Choroid plexus epithelial cell (primary cell): ENCODE measurements around the gene USP24.

DNA sequence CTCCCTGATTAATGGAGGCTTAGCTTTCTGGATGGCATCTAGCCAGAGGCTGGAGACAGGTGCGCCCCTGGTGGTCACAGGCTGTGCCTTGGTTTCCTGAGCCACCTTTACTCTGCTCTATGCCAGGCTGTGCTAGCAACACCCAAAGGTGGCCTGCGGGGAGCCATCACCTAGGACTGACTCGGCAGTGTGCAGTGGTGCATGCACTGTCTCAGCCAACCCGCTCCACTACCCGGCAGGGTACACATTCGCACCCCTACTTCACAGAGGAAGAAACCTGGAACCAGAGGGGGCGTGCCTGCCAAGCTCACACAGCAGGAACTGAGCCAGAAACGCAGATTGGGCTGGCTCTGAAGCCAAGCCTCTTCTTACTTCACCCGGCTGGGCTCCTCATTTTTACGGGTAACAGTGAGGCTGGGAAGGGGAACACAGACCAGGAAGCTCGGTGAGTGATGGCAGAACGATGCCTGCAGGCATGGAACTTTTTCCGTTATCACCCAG lies 24.8 kb downstream of the PCSK9 start:
- RRBS: no CpG with 5 or more reads among the region's 13 CpGs

- RRBS: no CpG with 5 or more reads among the region's 4 CpGs
Measured at GRCh38 chr1:55152743-55153632, 62.2 kb downstream of the USP24 start.

GRCh38 chr1:55179633-55180123 lies 35.5 kb downstream of the USP24 start:
- RRBS: no CpG with 5 or more reads among the region's 2 CpGs

GRCh38 chr1:55195962-55196495 lies 19.1 kb downstream of the USP24 start:
- RRBS: no CpG with 5 or more reads among the region's 3 CpGs

DNA sequence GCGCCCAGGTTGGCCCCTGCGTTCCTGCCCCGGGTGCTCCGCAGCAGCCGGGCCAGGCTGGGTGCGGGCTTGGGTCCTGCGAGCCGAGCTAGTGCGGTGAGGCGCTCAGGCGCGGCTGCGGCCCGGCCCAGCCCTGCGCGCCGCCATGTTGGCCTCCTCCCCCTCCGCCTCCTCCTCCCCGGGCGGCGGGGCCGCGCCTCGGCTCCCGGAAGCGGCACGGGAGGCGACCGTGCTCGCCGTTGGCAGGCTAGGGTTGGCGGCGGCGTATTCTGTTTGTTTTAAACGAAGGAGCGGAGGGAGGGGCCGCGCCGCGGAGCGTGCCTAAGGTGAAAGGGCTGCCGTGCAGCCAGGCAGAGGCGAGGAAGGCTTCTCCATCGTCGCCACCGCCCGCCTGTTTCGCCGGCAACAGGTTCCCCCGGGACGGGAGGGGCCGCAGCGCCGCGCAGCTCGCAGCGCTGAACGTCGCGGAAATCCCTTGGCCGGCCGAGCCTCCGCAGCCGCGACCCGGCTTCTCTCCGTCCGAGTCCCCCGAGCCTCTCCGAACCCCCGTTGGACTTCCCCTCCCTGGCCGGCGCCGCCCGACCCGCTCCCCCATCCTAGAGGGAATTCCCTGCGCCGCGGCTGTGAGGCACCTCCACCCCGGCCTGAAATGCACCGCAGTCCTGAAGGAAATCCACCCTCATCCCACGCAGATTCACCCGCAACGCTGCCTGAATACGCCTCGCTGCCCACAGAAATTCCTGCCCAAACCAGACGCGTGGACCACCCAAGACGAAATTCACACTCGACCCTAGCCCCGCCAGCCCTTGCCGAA lies at the start of gene USP24:
Gene USP24 (minus strand): TSS at position 158 of the 814 bp plus-strand sequence.
- RRBS: 2% methylated on average over 44 of the region's 92 CpGs

DNA sequence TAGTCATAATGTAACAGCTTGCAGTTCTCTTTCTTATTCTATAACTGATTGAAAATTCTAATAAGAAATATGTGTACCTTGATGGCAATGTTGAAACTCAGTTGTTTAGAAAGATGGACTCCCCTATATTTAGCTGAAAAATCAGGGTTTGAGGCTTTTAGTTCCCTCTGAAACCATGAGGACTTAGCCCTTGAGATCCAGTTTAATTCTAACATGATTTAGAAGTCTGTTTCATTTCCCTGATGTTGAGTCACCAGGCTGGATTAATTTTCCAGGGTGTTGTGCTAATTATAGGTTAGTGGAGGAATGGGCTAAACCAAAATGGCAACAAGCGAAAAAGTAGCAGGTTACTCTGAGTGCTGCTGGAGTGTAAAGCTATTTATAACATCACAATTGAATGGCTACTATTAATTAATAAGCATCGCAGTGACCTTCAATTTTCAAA lies 15.4 kb upstream of the USP24 start:
- RRBS: no CpG with 5 or more reads among the region's 2 CpGs

DNA sequence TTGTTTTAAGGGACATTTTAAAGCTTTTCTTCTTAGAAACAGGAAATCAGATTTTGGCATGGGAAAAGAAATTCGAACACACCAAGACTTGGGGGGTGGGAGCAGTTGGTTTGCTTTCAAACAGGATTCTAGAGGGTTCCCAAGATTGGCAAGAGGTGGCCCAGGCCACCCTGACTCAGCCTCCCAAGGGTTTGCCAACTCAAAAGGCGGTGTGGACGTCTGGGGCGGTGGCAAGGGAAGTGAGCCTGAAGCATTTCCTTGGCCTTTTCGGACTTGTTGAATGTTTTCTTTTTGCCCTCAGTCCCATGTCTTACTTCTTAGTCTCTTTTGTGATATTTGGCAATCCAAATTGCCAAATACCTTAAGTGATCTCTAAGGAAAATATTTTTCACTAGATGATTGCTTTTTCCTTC lies 374.4 kb upstream of the USP24 start:
- RRBS: no CpG with 5 or more reads among the region's 5 CpGs

DNA sequence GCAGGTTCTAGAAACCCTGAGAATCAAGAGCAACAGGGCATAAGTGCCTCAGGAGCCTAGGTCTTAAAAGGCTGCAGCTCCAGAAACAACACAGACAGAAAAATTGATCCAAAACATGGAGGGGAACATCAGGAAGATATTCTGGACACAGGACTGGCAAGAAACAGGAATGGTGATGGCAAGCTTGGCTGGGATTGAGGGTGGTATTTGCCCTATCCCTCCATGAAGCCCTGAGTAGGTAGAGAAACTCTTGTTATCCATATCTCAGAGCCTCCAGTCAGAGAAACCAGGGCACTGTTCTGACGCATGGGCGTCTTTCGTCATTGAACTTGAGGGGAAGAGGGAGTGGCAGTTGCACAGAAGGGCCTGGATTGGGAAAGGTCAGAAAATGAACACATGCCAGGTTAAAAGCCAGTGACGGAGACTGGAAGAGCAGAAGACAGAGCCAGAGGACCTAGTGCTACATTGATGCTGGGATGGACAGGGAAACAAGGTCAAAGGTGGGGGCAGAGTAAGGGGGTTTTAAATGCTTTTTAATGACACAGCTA lies 516.8 kb downstream of the PLPP3 start:
- RRBS: no CpG with 5 or more reads among the region's 4 CpGs

GRCh38 chr1:56133903-56134170 lies 445.5 kb downstream of the PLPP3 start:
- RRBS: no CpG with 5 or more reads among the region's 4 CpGs

DNA sequence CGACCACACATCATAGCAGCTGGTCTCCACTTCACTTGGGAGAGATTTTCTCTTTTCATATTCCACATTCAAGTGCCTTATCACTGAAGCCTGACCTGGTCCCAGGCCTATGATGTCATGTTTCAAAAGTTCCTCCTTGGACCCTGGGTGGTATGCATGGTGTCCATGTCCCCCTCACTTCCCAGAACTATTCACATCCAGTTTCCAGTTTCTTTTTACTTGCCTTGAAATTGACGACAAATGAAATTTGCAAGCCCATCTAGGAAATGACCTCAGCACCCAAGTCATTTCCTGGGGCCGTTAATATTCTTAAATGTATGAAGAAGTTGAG lies 221.5 kb downstream of the PLPP3 start:
- RRBS: no CpG with 5 or more reads among the region's 3 CpGs

GRCh38 chr1:56446314-56447439 lies 132.7 kb downstream of the PLPP3 start:
- RRBS: no CpG with 5 or more reads among the region's 9 CpGs

- RRBS: no CpG with 5 or more reads among the region's 11 CpGs
Measured at GRCh38 chr1:56448755-56449535, 130.4 kb downstream of the PLPP3 start.

DNA sequence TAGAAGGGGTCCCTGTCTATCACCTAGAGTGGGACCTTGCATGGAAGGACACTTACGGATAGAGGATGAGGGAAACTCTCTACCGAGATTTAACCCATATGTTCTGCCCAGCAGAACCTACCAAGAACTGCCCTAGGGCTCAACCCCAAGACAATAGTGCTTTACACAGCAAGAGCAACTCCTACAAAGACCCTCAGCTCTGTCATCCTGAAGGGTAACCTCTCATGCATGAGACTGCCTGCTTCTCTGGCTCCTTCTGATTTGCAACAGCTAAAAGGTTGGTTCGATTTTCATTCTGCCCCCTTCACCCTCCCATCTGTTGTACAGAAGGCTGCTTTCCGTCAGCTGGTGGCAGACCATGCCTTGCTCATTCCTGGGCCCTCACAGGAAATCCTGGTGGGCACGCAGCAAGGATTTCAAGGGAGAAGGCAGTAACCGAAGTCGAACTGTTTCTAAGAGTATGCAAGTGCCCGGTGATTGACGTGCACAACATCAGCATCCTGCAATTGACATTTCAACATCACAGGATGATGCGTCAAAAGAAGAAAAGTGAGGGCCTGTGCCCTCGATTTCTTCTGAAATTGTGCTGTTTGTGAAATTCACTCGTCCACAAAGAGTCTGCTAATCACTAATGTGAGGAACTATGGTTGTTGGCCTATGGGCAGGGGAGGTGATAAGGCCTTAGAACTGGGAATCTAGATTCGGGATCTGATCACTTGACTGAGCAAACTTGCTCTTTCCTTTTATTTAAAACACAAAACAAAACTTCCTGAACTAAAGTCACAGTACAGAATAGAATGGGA lies 83.9 kb downstream of the PLPP3 start:
- RRBS: no CpG with 5 or more reads among the region's 13 CpGs

DNA sequence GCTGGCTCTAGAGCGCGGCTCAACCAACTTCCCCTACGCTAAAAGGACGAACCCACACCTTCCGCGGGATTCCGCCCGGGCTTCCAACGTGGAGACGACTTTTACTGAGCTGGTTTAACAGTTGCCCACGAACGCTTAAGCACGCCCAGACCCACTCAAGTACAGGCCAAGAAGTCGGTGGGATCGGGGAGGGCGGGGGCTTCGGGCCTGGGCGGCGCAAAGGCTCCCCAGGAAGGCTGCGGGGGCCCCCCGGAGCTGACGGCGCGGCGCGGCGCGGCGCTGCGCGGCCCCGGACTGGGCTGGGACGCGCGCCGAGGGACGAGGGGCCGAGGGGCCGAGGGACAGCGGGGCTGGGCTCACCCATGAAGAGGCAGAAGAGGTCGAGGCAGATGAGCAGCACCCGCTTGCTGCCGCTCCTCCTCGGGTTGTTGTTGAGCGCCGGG lies 824 bp downstream of the PLPP3 start:
- RRBS: 2% methylated on average over 12 of the region's 46 CpGs

DNA sequence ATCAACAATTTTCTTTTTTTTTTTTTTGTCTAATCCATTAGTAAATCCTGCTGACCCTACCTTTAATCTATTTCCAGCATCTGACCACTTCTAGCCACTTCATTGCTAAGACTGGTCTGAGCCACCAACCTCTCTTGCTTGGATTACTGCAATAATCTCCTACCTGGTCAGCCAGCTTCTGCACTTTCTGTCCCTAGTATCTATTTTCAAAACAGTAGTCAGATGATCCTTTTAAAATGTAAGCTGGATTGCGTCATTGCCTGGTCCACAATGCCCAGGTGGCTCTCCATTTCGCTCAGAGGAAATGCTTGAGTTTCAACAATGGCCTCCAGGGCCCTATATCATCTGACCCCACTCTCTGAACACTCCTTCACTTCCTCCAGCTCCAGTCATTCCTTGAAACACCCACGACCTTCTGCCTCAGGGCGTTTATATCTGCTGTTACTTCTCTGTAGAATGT lies 2.3 kb downstream of the FYB2 start:
- RRBS: no CpG with 5 or more reads among the region's 4 CpGs

- RRBS: no CpG with 5 or more reads among the region's 2 CpGs
Measured at GRCh38 chr1:56920568-56920931, 45.3 kb downstream of the C8B start.

DNA sequence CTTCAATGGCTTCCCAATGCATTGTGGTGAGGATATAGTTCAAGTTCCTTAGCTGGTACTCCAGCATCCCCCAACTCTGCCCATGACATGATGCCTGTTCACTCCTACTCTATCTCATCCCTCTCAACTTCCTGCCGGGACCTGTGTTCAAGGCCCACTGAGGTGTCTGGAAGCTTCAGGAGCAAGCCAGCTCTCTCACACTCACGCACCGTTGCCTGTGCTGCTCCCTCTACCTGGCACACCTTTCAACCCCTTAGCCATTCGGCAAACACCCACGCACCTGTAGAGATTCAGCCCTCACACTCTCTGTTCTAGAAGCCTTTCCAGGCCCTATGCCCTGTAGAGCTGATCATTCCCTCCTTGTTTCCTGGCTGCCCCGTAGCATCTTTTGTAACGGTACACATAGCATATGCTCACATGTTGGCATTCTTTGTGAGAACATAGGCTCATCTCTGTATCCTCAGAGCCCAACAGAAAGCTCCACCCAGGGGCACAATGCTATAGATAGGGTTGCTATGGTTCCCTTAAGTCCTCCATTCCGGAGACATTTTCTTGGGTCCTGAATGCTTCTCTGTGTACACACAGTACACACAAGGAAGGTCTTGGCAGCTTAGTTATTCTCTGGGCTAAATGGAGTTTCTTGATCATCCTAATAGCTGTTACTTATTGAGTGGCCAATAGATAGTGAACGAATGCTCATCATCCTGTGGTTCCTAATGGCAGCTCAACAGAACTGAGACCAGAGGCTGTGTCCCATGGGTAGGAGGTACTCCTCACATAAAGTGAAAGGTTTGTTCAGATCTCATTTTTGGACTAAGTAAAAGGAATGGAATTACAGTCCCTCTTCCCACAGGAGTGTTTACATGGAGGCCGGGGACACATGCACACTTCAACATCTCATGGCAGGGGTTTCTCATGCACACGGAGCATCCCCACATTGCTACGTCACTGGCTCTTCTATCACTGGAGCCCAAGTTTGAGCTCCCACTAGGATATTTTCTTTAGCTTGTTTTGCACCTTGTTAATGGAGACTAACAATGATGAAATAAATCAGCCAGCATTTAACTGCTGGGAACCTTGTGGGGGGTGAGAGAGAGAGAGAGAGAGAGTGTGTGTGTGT lies 1.2 kb downstream of the C8B start:
- RRBS: no CpG with 5 or more reads among the region's 12 CpGs

- RRBS: no CpG with 5 or more reads among the region's 2 CpGs
Measured at GRCh38 chr1:57307343-57307542, 116.6 kb downstream of the DAB1 start.

GRCh38 chr1:57421965-57423024 lies 1.6 kb downstream of the DAB1 start:
- RRBS: 2% methylated on average over 24 of the region's 66 CpGs

DNA sequence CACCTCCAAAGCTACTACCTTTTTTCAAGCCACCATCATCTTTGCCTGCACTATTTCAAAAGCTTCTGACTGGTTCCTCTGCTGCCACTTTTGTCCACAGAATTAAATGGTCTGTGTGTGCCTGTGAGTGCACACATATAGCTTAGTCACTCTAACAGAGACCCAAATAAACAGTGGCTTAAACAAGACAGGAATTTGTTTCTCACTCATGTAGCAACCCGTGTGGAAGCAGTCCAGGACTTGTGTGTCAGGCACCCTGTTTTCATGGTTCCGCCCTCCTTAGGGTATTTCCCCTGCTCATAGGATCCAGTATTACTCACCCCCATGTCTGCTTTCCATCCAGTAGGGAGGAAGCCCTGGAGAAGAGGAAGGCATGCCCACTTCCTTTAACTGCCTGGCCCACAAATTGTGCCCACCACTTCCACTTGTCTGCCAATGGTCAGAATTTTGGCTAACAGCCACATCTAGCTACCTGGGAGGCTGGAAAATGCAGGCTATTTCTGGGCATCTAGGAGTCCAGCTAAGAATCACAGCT lies 41.2 kb upstream of the TACSTD2 start:
- RRBS: no CpG with 5 or more reads among the region's 2 CpGs